Heart left ventricle (tissue), 7 donors: ENCODE measurements around the gene ATOH8.

DNA sequence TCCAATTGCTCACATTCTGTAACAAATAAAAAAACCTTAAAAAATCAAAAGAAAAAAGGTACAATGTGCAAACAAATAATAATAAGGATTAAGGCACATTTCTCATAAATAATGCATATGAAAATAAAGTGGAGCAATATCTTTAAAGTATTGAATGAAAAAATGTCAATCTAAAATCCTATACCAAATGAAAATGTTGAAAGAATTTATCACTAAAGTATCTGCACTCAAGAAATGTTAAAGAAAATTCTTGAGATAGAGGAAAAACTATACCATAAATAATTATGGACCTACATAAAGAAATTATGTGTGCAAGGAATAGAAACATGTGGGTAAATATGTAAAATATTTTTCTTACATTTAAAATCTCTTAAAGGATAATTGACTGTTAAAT is 711.2 kb upstream of the LRRTM1 start:
- PRO-cap, 6 experiments: peak in 1 of 6 experiments; most common minus-strand start position 110 of the sequence (in 1)
- RAMPAGE, long total RNA, 2 experiments: no peak in any of the 2 experiments

DNA sequence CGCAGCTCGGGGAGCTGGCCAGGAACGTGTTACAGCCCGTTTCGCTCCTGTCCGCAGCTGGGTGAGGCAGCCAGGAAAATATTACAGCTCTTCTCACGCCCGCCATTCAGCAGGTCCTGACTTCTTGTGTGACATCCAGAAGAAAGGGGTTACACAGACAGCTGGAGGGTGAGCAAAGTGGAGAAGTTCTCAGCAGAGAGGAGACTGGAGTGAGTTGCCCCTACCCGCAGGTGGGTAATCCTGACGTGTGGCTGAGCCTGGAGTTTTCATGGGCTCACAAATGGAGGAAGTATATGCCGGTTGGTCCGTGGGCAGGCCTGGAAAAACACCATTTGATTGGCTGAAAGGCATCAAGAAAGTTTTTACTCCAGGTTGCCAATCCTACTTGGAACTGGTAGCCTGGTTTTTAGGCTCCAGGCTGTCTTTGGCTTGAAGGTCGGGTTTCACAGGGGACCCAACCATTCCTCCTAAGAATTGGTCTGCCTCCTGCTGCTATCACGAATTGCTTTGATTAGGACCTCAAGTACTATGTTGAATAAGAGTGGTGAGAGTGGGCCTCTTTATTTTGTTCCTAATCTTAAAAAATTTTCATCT is 1177.4 kb upstream of the LRRTM1 start:
- PRO-cap, 6 experiments: no peak in any of the 6 experiments
- RAMPAGE, long total RNA, 2 experiments: no peak in any of the 2 experiments
- RRBS: no CpG with 5 or more reads among the region's 14 CpGs

DNA sequence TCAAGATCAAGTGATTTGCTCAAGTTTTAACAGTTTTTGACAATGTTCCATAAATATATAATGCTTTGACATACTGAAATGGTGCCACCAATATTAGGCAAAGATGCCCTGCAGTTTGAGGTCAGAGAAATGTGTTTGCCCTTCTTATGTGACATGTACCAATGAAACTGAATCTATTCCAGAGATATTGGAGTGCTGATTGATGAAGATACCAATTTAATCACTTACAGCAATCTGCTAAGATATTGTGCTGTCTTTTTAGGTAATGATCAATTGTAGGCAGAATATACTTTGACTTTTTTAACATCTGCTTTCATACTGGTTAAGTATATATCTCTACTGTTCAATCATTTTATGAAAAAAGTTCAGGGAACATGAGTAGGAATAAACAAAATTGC is 1430.2 kb upstream of the LRRTM1 start:
- PRO-cap, 6 experiments: no peak in any of the 6 experiments
- RAMPAGE, long total RNA, 2 experiments: no peak in any of the 2 experiments

DNA sequence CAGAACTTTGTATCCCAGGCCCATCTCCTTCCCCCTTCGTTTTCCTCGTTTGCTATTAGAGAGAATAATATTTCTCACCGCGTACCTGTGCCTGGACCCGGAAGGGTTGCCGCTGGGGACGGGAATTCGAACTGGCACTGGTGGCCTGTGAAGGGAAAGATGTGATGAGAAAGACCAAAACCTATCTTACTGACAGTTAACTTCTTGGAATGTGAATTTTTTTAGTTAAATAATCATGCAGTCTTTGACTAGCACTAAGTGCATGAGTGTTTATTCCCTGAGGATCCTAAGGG is 558 bp upstream of the SUCLG1 start:
- PRO-cap, 6 experiments: no peak in any of the 6 experiments
- RAMPAGE, long total RNA, 2 experiments: no peak in any of the 2 experiments
- RRBS: no CpG with 5 or more reads among the region's 8 CpGs

DNA sequence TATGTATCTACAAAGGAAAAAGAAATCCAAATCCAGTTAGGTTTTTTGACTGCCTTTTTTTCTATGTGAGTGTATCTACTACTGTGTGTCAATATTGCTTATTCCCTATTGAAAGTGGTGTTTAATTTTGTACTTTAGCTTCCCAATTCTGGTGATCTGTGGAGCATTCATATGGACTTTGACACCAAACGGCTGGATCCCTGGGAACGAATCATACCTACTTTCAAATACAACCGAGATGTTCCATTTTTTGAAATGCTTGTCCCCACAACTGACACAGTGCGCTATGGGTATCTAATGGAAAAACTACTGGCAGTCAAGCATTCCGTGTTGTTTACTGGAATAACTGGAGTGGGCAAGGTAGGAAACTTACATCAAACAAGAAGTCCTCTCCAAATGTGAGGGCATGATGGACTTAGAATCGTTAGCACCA is 152.9 kb downstream of the DNAH6 start:
- PRO-cap, 6 experiments: no peak in any of the 6 experiments
- RAMPAGE, long total RNA, 2 experiments: no peak in any of the 2 experiments
- RRBS: no CpG with 5 or more reads among the region's 6 CpGs

DNA sequence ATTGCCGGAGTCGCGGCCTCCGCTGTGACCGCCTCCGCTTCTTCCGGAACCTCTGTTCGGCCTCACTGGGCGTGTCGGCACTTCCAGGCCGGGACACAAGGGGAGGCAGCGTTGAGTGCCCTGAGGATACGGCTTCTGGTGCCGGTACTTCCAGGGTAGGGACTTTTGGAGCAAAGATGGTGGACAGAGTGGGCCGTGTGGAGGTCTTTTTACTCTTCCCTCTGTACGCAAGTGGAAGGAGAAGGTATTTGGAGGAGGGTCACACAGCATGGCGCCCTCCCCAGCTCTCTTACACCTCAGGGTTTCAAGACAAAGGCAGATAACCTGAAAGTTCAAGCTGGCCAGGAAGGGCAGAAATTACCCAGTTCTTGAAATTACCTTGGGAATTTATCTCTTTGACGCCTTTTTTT is 56.9 kb downstream of the TRABD2A start:
- PRO-cap, 6 experiments: no peak in any of the 6 experiments
- RAMPAGE, long total RNA, 2 experiments: no peak in any of the 2 experiments
- RRBS: 92% methylated on average over 14 of the region's 18 CpGs

DNA sequence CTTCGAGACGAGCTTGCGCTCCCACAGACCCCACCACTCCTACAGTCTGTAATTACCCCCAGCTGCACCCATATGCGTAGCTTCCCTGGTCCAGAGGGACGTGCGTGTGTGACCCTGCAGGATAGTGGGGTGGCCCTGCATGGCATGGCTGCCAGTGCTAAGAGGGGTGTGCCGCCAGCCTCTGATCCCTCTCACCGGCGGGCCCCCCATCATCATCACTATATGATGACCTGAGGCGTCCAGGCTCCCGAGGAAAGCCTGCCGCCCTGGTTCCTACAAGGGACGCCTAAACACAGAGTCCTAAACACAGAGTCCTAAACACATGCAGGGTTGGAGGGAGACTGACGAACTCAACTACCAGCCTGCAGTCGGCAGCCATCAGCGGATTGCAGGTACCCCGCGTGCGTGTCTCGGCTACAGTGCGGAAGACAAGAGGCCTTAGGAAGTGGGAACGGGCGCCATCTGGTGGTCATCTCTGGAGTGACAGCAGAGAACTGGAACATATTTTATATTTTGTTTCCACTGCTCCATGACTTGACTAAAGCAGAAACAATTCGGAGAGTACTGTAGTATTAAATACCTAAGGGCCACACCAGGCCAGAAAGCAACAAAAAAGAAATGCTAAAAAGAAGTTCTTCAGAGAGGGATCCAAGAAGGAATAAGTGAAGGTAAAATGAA is 21.4 kb downstream of the TMSB10 start:
- PRO-cap, 6 experiments: no peak in any of the 6 experiments
- RAMPAGE, long total RNA, 2 experiments: no peak in any of the 2 experiments
- RRBS: no CpG with 5 or more reads among the region's 24 CpGs

DNA sequence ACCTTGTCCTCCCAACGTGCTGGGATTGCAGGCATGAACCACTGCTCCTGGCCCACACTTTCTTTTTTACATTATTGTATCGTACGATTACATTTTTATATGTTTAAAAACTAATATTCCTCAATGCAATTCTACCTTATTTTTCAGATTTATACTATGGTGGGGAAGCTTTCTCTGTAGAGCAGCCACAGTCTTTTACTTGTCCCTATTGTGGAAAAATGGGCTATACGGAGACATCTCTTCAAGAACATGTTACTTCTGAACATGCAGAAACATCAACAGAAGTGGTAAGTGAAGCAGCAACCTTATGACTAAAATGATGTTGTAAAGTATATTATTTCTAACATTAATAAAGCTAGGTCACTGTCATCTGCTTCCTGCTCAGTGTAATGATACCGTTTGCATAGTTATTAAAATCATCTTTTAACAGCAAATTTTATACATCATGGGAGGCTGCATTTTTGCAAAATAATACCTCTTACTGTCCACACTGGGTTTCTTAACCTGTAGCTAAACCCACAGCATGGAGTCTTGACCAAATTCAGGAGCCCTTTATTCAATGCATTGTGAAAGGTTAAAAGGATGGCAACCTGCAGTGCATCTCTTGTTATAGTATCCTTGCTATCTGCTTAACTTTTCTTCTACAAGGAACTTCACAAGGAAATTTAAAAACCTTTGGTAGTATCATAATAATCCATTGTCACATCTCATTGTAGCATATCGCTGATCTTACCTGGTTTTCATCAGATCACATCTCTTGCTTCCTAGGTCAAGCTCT is 64.1 kb downstream of the KCMF1 start:
- PRO-cap, 6 experiments: no peak in any of the 6 experiments
- RAMPAGE, long total RNA, 2 experiments: no peak in any of the 2 experiments
- RRBS: no CpG with 5 or more reads among the region's 6 CpGs

GRCh38 chr2:85052955-85053852 is 80.0 kb upstream of the TCF7L1 start:
- PRO-cap, 6 experiments: no peak in any of the 6 experiments
- RAMPAGE, long total RNA, 2 experiments: no peak in any of the 2 experiments
- RRBS: no CpG with 5 or more reads among the region's 10 CpGs

- PRO-cap, 6 experiments: no peak in any of the 6 experiments
- RAMPAGE, long total RNA, 2 experiments: no peak in any of the 2 experiments
- RRBS: 88% methylated on average over 3 of the region's 19 CpGs
Measured at GRCh38 chr2:85345161-85345877, 9.0 kb downstream of the RETSAT start.

DNA sequence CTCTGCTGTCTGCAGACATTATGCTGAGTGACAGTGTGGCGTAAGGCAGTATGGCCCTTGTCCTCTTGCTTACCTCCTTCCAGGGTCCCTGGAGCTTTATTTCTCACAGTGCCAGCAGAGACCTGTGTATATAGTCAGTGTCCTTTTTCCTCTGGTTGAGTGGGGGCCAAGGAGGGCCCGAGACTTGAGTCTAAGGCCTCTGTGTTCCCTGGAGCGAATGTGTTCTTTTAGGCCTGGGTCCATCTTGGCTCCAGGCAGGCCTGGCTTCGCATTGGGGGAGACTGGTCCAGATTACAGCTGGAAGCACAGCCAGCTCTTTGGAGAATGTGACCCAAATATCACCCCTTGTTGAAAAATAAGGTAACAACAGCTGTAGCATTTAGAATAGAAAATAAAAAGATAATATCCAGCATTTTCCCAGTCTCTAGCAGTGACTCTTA is 5.0 kb downstream of the VAMP5 start:
- PRO-cap, 6 experiments: no peak in any of the 6 experiments
- RAMPAGE, long total RNA, 2 experiments: no peak in any of the 2 experiments
- RRBS: no CpG with 5 or more reads among the region's 4 CpGs

DNA sequence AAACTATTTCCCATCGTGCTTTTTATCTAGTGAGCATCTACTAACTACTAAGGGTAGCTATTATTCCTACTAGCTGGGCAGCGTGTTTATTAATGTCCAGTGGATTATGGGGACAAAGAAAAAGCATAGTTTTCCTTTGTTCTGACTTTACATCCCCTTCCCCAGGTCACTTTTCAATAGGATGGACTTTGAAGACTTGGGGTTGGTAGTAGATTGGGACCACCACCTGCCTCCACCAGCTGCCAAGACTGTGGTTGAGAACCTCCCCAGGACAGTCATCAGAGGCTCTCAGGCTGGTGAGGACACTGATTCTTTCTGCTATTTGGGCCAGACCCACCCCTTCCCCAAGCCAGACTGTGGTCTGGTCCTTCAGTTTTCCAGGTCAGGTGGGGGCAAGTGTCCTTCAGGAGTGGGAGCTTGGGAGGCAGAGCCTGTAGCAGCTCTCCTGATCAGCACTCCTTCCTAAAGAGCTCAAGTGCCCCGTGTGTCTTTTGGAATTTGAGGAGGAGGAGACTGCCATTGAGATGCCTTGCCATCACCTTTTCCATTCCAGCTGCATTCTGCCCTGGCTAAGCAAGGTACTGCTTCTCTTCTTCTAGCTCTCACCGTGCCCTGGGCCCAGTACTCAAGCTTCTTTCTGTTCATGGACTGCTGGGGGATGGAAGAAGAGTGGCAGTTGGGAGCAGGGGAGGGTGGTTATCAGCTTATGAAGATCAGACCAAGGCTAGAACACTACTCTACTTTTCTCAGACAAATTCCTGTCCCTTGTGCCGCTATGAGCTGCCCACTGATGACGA is 1.0 kb downstream of the RNF181 start:
- PRO-cap, 6 experiments: no peak in any of the 6 experiments
- RAMPAGE, long total RNA, 2 experiments: no peak in any of the 2 experiments
- RRBS: no CpG with 5 or more reads among the region's 6 CpGs

DNA sequence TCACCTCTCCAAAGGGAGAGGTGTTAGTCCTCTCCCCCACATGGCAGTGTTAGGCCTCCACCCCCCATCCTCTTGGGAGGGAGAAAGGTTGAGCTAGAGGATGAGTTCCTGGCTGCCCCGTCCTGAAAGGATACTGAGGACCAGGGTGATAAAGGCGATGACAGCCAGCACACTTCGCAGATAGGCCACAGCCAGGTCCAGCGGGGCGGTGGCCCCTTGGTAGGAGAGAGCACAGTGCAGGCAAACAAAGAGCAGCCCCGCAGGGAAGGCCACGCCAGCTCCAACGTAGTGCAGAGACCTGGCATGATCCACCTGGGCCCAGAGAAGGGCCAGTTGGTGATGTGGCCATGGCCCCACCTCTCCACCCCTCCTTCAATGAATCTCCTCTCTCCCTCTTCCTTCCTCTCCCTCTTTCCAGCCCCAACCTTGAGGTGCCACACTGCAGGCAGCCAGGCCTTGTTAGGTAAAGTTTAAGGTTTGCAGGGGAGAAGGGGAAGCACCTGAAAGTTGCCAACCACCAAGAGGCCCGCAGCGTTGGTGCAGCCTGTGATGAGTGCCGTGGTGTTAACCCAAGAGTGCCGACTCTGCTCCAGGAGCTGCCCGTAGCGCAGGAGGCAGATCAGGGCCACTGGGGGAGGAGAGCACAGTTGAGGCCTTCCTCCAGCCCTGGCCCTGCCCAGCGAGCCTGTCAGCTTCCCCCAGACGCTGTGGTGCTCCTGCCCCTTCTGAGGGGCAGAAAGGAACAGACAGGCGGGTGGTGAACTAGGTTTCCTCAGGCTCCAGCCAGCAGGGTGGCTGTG is 2.9 kb downstream of the TMEM150A start:
- PRO-cap, 6 experiments: peak in 1 of 6 experiments; most common plus-strand start position 476 of the sequence (in 1)
- RAMPAGE, long total RNA, 2 experiments: no peak in any of the 2 experiments
- RRBS: no CpG with 5 or more reads among the region's 17 CpGs

DNA sequence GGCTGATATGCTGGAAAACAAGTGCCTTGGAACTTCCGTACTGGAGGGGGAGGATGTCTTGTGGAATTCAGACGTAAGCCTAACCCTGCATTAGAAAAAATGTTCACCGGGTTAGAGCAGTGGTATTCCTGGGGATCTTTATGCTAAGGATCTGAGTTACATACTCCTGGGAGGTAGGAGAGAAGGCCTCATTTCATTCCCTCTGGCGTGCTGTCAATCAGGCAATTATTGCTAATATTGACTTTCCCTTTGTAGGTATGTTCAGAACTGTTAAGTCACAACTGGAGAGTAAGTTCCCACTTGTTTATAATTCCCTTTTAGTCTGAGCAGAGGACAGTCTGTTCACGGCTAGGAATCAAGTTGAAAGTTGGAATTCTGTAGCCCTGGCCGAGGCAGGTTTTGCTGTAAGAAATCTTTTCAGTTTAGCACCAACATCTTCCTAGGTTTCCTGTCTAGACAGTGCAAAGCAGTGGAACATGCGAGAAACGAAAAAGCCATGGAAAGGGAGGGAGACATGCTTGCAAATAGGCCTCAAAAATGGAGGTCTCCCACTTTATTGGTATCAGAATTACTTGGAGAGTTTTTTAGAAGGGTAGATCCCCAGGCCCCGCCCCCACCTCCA is 4.0 kb downstream of the C2orf68 start:
- PRO-cap, 6 experiments: no peak in any of the 6 experiments
- RAMPAGE, long total RNA, 2 experiments: no peak in any of the 2 experiments
- RRBS: no CpG with 5 or more reads among the region's 9 CpGs

GRCh38 chr2:85704928-85705512 is 10.9 kb downstream of the GNLY start:
- PRO-cap, 6 experiments: no peak in any of the 6 experiments
- RAMPAGE, long total RNA, 2 experiments: no peak in any of the 2 experiments
- RRBS: no CpG with 5 or more reads among the region's 8 CpGs

GRCh38 chr2:85748508-85749659 is 4.9 kb upstream of the ATOH8 start:
- PRO-cap, 6 experiments: peak in 4 of 6 experiments; most common plus-strand start chr2:85749477 (in 2); most common minus-strand start chr2:85749322 (in 3)
- RAMPAGE, long total RNA, 2 experiments: no peak in any of the 2 experiments
- RRBS: no CpG with 5 or more reads among the region's 11 CpGs

GRCh38 chr2:85753290-85754199 is at the start of gene ATOH8:
ATOH8 (plus strand) TSS chr2:85753991.
- PRO-cap, 6 experiments: peak in 6 of 6 experiments; most common plus-strand start chr2:85754117 (in 6); most common minus-strand start chr2:85753464 (in 3)
- RAMPAGE, long total RNA, 2 experiments: start-site peak on the plus strand in 2 of 2 experiments, at chr2:85753730-85753839 at its widest, 115 to 196 reads per replicate
- RRBS: 4% methylated on average over 54 of the region's 84 CpGs

DNA sequence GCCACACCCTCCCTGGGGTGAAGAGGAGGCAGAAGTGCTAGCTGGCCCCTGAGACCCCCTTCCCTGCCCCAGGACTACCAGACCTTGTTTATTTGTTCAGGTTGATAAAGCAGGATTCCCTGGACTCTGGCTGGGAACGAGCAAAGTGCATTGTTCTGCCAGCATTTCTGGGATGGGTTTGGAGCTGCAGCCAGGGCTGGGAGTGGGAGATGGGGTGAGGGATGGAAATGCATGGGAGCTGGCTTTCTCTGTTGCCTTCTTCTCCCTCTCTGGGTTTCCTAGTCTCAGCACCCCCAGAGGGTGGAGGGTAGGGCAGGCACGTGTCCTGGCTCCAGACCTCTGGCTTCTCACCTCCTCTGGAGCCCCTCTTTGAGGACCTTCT is 7.9 kb downstream of the ATOH8 start:
- PRO-cap, 6 experiments: no peak in any of the 6 experiments
- RAMPAGE, long total RNA, 2 experiments: no peak in any of the 2 experiments
- RRBS: no CpG with 5 or more reads among the region's 2 CpGs

DNA sequence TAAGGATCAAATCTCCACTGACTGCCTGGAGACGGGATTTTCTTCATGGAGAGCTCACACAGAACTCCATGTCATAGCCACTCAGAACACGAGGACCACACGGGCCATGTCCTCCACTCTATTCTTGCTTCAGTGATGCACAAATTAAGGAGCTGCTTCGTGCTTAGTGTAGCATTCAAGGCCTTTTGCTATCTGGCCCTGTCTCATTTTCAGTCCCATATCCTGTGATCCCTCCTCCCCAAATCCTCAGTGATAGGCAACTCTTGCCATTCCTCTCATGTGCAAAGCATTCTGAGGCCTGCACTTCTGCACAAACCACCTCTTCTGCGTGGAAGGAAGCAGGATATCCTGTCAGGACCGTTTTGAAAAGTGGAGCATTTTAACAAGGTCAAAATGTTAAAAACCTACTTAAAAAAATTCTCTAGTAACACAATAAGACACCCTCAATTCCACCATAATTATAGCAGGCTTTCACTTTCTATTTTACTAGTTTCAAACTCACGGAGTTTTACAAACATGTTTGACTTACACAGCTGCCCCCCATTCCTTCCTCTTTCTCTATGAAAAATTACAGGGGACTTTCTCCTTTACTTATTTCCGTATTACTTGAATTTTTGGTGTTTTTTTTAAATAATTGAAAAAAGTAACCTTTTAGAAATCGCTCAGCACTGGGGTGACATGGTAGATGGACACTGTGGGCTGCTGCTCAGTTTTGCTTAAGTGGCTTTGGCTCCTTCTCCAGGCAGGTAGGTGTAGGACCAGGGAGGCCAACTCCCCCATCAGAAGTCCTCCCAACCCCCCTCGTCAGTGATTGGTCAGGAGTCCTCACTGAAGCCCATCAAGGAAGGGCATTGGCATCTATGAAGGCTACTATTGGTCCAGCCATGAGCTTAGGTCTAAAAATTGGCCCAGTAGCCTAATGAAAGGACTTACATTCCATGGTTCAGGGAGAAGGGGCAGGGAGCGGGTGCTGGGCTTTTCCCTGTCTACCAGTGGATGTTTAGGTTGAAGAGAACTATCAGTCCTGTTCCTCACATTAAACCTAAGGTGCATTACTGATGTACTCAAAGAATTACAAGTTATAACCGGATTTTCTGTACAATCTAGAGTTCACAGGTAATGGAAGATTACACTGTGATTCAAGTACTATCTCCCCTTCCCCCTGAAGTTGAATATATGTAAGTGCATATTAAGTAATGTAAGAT is 34.8 kb downstream of the ST3GAL5 start:
- PRO-cap, 6 experiments: no peak in any of the 6 experiments
- RAMPAGE, long total RNA, 2 experiments: no peak in any of the 2 experiments
- RRBS: no CpG with 5 or more reads among the region's 12 CpGs

- PRO-cap, 6 experiments: no peak in any of the 6 experiments
- RAMPAGE, long total RNA, 2 experiments: no peak in any of the 2 experiments
- RRBS: no CpG with 5 or more reads among the region's 1 CpG
Measured at GRCh38 chr2:85861047-85861486, 27.7 kb downstream of the ST3GAL5 start.